Hair follicular keratinocyte (primary cell): Measurements from ENCODE around the genes ZNF879 and MGAT1.

DNA sequence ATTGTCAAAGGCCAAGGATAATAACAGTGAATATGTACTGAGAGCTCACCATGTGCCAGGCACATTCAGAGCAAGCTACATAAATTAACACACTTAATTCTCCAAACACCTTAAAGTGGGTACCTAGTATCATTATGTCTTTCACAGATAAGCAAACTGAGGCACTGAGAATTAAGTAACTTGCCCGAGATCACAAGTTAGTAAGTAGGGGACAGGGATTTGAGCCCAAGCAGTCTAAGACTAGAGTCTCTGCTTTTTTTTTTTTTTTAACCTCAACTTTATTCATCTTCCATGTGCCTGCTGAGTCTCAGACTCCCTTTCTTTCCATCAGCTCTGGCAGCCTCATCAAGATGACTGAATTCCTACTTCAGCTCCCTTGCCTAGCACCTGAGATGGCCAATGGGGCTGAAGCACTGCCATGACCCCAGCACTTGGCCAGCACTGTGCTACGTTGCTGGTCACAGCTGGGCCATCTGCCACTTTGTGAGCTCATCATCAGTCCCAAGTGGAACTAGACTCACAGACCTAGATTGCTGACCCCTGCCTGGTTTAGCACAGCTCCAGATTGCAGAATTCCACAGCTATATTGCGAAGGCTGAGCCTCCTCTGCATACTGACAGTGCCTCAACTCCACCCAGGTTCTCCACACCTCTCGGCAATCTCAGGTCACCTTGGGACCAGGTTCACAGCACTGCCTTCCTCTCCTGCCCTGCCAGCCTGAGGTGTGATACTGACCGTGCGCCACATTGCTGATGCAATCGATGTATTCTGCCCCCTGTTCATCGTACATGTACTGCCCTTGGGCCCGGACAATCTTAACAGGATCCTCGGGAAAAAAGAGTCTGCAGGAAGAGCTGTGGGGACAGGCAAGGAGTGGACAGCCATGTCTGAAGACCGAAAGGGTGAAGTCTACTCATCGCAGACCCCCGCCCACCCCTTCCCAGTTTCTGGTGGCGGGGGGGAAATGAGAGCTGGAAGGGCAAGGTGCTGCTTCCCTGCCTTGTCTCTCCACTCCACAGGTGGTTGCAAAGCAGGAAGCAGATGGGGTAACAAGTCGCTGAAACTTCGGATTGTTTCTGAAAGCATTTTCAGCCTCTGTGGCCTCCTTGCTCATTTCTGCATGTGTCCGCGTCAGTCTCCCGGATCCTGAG, 1.6 kb downstream of the PHYKPL start:
- RAMPAGE, long total RNA = no peak

DNA sequence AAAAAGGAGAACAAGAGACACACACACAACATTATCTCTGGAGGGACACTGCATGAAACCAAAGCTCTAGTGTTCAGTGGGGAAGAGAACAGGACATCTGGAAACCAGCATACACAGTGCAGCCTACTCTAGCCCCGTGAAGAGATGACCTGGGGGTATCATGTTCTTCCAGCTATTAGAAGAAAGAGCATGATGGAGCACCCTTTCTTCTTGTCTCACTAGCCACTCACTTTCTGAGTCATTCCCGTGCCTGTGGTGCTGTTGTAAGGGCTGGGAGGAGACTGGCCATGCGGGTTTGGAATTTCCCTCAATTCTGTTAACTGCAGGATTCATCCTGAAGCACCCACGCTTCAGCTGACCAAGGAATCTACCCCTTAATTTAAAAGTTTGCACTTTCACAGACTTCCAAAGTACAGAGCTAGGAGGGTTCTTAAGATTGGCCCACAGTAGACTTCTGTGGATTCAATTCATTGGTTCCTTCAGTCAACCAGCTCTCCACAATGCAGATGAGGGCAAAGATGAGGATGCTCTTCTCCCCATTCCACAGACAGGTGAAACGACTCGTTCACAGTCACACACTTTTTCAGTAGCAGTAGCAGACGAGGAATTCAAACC, 136.9 kb downstream of the COL23A1 start:
- RAMPAGE, long total RNA = no peak

DNA sequence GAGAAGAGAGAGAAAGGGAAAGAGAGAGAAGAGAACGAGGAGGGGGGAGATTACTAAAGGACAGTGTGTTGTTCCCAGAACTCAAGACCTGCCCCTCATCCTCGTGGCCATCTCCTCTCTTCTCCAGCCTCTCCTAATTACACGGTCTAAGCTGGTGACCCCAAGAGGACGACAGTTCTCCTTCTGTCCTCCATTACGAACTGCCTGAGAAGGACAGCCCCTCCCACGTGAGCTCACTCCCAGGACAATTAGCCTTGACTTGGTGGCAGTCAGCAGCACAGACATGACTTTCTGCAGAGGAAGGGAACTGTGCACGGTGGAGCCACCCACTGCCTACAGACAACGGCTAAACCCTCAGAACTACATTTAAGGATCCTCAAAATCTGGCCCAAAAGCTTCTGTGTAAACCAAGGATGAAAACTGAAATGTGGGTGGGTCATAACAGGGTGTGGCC, 99.0 kb downstream of the COL23A1 start:
- RAMPAGE, long total RNA = no peak

GRCh38 chr5:178577368-178577994, 12.7 kb downstream of the COL23A1 start:
- RAMPAGE, long total RNA = no peak

- RAMPAGE, long total RNA = no peak
These were observed 853 bp upstream of the COL23A1 start for GRCh38 chr5:178591099-178591392.

DNA sequence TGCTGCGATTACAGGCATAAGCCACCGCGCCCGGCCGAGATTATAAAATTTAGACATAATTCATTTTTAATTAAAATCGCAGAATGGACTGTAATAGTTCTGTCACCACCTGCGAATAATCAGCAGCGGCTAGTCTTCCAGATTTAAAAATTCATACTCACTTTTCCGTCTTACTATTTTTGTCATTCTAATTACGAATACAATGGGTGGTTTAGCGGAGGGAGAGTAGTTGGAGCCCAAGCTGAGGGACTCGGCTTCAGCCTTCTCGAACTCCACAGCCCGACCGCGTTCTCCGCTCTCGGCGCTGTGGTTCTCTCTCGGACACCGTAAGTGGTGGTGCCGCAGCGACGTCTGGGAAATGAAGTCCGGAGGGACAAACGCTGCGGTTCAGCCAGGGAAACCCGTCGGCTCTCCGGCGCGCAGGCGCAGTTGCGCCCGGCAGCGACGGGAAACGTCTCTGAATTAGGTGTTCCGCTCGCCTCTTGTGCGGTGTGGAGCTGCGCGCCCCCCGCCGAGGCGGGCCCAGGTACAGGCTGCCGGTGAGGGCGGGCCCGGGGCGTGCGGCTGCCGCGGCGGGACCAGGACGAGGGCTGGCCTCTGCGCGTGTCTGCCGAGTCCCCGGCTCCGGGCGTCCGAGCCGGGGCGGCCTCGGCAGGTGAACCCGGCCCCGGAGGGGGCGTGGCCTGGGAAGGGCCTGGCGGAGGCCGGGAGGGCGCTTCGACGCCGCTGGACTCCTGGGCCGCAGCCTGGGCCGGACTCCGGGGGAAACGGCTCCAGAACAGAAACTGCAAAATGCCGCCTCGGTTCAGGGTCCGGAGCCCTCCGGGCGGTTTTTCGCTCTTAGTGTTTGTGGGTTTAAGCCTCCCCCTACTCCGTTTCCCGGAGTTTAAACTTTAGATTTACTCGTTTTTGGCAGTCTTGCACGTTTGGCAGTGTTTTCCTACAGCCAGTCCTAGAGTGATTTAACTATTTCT, at the start of gene ZNF879:
TSS of gene ZNF879 (plus strand) at position 426 of the 974 bp plus-strand sequence.
- RAMPAGE, long total RNA = no peak

DNA sequence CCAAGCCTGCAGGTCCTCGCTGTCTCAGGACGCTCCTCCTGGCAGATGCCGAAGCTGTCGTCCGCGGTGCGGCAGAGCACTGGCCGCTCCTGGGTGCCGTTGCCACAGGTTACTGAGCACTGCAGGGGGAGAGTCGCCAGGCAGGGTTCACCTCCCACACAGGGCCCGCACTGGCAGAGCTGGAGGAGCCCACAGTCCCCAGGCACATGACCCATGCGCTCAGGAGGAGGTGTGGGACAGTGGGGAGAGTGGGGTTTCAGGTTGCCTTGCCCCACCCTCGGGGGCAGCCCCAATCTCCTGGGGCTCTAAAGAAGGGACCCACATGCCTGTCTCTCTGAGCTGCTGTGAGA, 62.5 kb downstream of the ZNF354C start:
- RAMPAGE, long total RNA = no peak

DNA sequence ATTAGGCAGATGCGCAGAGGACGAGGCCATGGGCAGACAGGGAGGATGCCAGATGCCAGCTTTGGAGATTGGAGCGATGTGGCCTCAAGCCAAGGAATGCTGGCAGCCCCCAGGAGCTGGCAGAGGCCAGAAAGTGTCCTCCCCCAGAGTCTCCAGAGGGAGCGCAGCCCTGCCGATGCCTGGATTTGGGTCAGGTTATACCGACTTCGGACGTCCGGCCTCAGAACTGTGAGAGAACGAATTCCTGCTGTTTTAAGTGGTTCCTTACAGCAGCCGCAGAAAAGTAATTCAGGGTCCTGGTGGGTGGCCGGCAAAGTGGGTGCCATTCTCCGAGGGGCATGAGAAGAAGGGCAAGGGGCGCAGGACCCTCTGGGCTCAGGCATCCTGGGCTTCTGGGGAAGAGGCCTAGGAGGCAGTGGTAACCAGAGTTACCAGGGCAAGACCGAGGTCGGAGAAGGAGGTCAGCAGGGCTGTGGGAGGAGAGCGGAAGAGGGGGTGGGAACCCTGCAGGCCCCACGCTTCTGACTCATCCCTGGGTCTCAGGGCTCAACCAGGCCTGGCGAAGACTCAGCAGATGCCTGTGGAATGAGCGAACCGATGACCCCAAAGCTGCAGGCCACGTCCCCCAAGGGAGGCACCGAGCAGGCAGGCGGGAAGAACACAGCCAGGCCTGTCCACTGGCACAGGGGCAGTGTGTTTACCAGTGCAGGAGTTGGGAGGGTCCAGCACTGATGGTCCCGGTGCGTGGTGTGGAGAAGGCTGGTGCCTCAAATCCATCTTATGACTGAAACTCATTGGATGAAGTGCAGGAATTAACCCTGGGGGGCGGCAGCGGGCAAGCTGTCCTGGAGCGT, 69.5 kb downstream of the ADAMTS2 start:
- RAMPAGE, long total RNA = no peak

GRCh38 chr5:179288292-179288429, 57.1 kb downstream of the ADAMTS2 start:
- RAMPAGE, long total RNA = no peak

GRCh38 chr5:179300712-179301375, 44.4 kb downstream of the ADAMTS2 start:
- RAMPAGE, long total RNA = no peak

GRCh38 chr5:179558418-179558617, 8.0 kb downstream of the RUFY1 start:
- RAMPAGE, long total RNA = no peak

- RAMPAGE, long total RNA = no peak
These were observed 2.8 kb downstream of the CBY3 start for GRCh38 chr5:179677727-179678832.

DNA sequence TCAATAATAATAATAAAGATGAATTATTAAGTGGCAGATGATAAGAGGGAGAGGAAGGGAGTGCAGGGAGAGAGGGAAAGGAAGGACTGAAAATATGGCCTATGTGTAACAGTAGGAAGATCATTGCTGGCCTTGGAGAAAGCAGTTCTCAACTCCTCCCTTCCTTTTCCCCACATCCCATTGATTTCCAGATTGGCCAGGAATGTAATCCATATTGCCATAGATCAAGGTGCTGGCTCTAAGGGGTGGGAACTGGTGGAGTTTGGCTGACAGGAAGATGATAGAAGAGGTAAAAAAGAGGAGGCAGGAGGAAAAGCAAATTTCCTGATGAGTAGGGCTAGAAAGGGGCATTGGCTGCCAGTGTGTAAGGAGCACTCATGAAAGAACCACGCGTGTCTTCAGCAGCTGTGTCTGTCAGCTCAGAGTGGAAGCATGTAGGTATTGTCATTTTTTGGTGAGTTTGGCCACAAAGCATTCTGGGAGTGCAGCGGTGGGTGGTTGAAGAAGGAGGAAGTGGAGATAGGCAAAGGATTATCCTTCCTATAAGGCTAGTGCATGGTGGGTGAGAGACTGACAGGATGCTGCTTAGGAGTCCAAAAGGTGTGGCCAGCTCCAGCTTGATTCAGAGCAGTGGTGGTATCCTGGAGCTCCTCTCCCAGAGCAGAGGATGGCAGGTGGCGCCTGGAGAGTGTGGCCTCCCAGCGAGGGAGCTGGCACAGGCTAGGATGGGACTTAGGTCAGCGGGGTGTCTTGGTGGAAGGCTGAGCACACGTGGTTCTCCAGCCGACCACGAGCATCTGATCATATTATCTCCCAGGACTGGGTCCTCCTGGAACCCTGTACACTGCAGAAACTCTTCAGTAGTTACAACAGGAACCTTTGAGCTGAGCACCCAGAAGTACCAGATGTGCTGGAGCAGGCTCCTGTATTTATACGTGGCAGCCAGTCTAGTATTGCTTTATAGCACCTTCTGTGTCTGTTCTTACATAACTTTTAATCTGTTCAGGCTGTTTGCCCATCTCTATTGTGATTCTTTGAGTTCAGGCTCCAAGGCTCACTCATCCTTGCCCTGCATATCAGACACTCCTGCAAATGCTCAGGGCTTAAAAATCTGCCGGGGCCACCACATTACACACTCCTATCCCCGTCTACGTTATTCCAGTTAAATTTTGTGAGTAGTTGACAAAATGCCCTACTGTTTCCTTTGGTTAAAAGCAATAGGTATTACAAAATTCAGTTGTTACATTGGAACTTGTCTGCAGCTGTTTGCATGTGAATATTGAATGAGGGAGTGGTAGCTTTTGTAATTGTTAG, 29.5 kb downstream of the MAML1 start:
- RAMPAGE, long total RNA = no peak

DNA sequence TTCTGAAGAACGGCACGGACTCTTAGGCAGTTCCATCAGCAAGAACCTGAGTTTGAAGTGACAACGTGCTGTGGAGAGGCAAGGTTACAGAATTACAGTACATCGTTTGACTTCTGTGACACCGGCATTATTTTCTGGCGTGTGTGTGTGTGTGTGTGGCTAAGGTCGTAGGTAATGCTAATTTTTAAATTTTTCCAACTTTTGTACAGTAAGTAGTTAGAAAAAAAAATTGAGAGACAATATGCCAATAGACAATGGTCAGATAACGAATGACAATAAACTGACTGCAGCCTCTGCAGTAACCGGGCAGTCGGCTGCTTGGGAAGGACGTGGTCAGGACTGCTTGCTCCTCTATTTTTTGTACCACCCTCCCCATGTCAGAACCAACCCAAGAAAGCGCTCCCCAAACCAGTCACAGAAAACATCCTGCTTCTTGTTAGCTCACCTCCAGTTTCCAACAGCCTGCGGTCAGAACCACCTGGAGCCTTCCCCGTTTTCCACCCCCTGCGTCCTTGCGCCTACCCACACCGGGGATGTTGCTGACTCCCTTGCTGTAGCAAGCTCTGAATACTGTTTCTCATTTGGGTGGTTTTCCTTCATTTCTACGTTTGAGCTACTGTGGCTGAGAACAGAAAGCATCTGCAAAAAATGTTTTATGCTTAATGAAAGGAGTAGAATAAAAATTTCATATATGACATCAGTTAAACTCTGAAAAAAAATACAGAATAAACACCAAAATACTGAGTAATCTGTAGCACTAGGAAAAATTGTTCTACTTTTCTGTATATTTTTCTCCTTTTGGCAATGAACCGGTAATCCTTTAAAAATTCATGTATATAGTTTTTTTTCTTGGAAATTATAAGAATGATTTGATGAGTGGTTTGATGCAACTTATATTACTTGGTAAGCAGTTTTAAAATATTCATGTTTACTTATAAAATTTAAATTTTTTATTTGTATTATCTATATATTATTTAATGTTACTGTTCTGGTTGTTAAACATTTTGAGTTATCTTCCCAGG, 1.8 kb upstream of the MRNIP start:
- RAMPAGE, long total RNA = no peak

DNA sequence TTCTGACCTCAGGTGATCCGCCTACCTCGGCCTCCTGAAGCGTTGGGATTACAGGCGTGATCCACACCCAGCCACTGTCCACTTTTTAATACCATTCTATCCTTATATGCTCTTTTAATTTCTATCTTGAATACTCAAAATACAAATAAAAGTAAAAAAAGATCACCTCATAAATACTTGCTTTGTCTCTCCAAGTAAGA, 41.6 kb downstream of the RNF130 start:
- RAMPAGE, long total RNA = no peak

DNA sequence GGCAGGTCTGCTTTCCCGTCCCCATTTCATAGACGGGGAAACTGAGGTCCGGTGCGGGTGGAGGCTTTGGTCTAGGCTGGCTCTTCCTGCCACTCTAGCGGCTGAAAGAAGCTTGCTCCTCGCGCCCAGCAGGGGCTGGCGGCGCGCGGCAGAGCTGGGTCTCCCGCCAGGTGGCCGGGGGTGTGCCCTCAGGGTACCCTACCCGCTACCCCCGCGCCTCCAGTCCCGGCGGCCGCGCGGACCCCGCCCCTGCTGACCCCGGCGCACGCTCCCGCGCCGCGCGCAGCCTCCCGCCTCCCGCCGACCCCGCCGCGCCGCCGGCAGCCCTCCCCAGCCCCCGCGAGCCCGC, 404 bp downstream of the RASGEF1C start:
- RAMPAGE, long total RNA = no peak

DNA sequence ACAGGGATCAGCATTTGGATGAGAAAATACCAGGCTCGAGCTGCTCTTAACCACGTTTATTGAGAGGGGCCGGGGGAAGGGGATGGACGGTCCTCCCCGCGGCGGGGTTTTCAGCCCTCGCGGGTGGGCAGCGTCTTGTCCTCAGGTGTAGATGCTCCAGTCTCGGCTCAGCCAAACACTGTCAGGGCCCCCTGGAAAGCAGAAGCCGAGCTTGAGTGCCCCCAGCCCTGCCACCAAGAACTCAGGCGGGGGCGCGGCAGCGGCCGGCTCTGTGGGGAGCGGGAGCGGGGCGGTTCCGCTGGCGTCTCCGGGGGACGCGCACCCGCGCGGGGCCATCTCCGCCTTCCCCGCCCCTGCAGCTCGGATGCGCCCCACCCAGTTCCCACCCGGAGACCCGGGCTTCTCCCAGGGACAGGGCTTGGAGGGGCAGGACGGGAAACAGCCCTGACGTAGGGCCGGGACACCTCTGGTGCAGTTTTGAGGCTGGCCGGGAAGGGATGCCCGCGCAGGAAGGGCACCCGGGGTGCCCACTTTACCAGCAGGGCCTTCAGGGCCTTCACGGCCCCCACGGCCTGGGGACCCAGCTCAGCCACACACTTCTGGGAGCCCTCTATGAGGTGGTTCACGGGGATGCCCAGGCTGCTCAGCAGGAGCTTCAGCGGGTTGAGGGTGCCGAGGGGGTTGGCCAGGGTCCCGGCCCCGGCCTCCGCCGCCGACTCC, 1.1 kb downstream of the SCGB3A1 start:
- RAMPAGE, long total RNA = no peak

DNA sequence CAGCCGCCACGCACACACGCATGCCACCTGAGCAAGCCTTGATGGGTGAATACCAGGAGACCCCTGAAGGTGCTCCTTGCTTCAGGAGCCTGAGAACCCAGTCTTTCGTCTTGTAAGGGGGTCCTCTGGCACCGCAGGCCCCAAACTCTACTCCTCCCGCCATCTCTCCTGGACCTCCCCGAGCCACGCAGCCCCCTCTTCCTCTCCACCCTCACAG, 14.5 kb downstream of the MGAT1 start:
- RAMPAGE, long total RNA = no peak

- RAMPAGE, long total RNA = no peak
These were observed at the start of gene MGAT1 for GRCh38 chr5:180802650-180803545. MGAT1 (minus strand) TSS chr5:180802806.

- RAMPAGE, long total RNA = no peak
These were observed 2.6 kb upstream of the MGAT1 start for GRCh38 chr5:180805148-180805643.